Measurements from ENCODE around the genes CR2 and CR1L.

GRCh38 chr1:207298118-207298560, 23.3 kb upstream of the CD55 start:
- PRO-cap, 2 experiments: no peak in any of the 2 experiments

GRCh38 chr1:207324395-207324955, 3.0 kb downstream of the CD55 start:
- PRO-cap, 2 experiments: peak in 2 of 2 experiments; most common plus-strand start chr1:207324464 (in 1)

- PRO-cap, 2 experiments: no peak in any of the 2 experiments
These were observed 4.0 kb downstream of the CD55 start for GRCh38 chr1:207325486-207325805.

DNA sequence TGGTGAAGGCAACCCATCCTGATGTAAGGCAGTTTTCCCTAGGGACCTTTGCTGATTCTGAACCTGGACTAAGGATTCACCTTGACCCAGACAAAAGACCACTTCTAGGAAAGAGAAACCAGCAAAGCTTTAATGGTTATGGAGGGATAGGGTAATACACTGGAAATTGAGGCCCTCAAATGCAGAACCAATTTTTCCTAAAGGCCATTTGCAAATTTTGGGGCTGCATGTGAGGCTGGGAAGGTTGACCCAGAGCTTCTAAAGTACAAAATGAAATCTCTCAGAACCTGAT, 11.3 kb downstream of the CD55 start:
- PRO-cap, 2 experiments: peak in 2 of 2 experiments; most common plus-strand start position 216 of the sequence (in 1)

GRCh38 chr1:207453933-207455058, at the start of gene CR2:
TSS of gene CR2 (plus strand) at chr1:207454328.
- PRO-cap, 2 experiments: no peak in any of the 2 experiments

- PRO-cap, 2 experiments: peak in 2 of 2 experiments; most common plus-strand start chr1:207645155 (in 1)
These were observed at the start of gene CR1L for GRCh38 chr1:207644635-207645664. TSS of gene CR1L (plus strand) at chr1:207645133.

- PRO-cap, 2 experiments: peak in 1 of 2 experiments; most common plus-strand start chr1:207762781 (in 1)
These were observed 10.6 kb downstream of the CD46 start for GRCh38 chr1:207762249-207762976.

- PRO-cap, 2 experiments: peak in 2 of 2 experiments; most common minus-strand start chr1:207817900 (in 1)
These were observed 66.2 kb downstream of the CD46 start for GRCh38 chr1:207817654-207818896.

DNA sequence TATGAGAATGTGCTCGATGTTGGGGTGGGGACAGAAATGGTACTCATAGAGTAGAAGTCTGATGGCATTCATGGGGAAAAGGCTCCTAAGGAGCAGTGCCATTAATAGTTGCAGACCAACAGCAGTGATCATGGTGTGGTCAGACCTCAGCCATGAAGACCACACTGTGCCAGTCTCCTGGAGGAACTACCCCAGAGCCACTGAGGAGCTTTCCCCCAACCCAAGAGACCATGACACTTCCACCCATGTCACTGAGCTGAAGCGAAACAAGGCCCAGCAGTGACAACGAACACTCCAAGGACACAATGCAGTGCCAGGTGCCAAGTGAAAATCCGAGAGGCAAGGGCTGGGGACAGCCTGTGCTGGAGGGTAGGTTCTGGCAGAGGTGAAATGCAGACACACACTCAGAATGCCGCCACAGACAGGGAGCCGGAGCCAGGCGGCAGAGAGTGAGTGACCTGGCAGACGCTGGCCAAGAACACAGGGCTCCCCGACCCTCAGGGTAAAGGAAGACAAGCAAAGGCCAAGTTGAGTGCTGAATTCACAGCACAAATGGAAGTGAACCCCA, 78.8 kb downstream of the CD46 start:
- PRO-cap, 2 experiments: no peak in any of the 2 experiments

- PRO-cap, 2 experiments: no peak in any of the 2 experiments
These were observed 72.6 kb downstream of the CD34 start for GRCh38 chr1:207838094-207838952.

GRCh38 chr1:207907925-207908958, 2.7 kb downstream of the CD34 start:
- PRO-cap, 2 experiments: no peak in any of the 2 experiments

DNA sequence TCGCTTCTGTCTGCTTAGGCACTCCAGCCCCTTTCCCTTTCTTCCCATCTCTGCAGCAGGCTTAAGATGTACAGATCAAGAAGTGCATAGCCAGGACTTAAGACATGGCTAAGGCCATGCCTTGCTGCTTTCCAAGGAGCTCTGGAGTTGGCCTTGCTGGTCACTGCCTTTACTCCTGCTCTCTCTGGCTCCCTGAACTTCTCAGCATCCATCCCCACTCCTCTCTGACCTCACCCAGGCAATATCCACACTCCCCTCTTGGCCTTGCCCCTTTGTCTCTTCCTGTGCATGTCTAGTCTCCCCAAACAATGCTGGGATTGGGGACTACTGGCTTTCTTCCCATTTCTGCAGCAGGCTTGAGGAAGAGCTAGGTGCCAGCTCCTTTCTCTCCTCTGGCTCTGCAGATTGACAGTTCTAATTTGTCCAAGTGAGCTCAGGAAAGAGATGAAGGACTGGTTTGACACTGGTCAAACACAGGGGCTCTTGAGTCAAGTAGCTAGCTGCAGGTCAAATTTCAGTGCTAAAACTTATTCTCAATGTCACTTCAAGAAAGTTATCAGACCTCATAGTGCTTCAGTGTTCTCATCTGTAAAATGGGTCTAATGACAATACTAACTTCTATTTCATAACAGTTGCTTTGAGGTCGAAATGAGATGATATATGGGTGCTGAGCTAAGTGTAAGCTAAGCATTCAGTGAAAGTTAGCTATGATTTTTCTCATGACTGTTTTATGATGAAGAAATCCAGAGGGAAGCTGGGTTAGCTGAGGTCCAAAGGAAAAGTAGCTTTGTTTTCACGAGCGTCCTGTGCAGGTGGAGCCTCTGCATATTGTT, 159.4 kb upstream of the CD34 start:
- PRO-cap, 2 experiments: no peak in any of the 2 experiments

DNA sequence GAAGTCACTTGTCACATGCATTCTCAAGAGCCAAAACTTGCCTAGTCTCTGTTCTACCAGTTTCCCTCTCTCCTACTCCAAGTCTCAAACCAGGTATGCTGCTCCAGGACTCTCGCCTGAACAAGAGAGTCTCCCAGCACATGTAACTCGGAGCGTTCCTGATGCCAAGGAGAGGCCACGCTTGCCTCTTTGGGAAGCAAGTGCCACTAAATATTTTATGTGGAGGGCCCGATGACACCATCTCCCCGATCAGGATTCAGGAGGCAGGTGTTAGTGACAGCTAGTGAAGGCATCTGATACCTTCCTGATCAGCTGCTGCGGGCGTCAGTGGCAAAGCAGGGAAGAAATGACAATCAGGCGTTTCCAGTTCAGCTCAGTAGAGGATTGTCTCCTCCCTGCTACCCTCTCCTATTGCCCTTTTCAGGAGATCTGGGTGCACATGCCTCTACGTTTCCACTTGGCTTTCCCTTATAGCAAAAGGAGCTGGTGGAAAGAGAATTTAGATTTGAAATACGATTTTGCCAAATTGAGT, 21.8 kb downstream of the PLXNA2 start:
- PRO-cap, 2 experiments: no peak in any of the 2 experiments

DNA sequence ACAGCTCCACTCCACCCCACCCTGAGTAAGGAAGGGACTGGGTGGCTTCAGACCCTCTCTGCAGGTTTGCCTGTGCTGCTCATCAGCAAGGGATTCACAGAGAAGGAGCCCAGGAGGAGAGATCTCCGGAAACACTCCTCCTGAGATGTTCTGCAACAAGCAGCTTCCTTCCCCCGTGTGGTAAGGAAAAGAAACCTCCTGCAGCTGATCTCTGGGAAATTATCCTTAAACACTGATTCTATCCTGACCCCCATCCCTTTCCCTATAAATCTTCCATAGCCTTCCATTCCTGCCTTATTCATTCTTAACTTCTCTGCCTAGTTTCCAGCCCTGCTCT, 373.7 kb upstream of the CAMK1G start:
- PRO-cap, 2 experiments: no peak in any of the 2 experiments

- PRO-cap, 2 experiments: no peak in any of the 2 experiments
These were observed 363.6 kb upstream of the CAMK1G start for GRCh38 chr1:209219620-209220694.

GRCh38 chr1:209355295-209355967, 228.1 kb upstream of the CAMK1G start:
- PRO-cap, 2 experiments: no peak in any of the 2 experiments

GRCh38 chr1:209369207-209369644, 214.3 kb upstream of the CAMK1G start:
- PRO-cap, 2 experiments: no peak in any of the 2 experiments

- PRO-cap, 2 experiments: no peak in any of the 2 experiments
These were observed 152.6 kb upstream of the CAMK1G start for GRCh38 chr1:209430821-209431452.

DNA sequence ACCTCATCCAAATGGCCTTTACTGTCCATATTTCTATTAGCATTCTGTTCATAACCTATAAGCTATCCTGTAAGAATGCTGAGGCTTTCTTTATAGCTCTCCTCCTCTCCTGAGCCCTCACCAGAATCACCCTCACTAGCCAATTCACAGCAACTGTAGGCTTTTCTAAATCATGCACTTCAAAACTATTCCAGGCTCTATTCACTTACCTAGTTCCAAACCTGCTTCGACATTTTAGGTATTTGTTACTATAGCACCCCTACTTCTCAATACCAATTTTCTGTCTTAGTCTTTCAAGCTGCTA, 112.3 kb upstream of the CAMK1G start:
- PRO-cap, 2 experiments: peak in 1 of 2 experiments; most common minus-strand start position 112 of the sequence (in 1)

GRCh38 chr1:209617720-209618150, 34.2 kb downstream of the CAMK1G start:
- PRO-cap, 2 experiments: no peak in any of the 2 experiments